ENCODE measurements around the gene NEMP2.

- PRO-cap, 2 experiments: no peak in any of the 2 experiments
Observed at GRCh38 chr2:190211145-190211849, 30.6 kb downstream of the C2orf88 start.

DNA sequence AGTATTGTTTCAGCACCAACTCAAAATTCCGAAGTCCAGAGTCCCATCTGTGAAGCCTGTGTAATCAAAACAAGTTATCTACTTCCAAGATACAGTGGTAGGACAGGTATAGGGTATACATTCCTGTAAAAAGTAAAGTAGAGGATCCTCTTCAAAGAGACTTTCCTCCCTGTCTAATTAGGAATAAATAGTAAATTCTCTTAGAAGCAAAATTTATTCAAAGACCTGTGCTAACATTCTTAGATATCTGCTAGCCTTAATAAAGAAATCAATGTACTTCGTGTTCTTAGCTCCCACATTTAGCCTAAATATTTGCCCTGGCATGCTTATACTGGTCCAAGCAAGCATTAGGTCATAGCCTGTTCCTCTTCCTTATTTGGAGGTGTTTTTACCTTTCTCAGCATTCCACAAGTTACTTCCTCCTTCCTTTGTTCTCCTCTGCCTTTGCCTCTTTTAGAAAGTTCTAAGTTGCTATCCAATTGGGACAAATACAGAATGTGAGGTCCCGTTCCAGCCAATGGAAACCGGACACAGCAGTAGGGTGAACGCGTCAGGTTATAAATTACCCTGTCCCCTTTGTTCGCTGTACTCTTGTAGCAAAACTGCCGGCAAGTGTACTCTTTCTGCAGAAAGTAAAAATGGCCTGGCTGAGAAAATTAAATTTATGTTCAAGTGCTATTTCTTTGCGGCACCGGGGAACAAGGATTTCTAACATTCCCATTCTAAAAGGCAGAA lies 40.0 kb downstream of the HIBCH start:
- PRO-cap, 2 experiments: no peak in any of the 2 experiments

- PRO-cap, 2 experiments: no peak in any of the 2 experiments
Observed at GRCh38 chr2:190406782-190407022, 1.5 kb upstream of the MFSD6 start.

GRCh38 chr2:190413330-190413974 lies 5.3 kb downstream of the MFSD6 start:
- PRO-cap, 2 experiments: no peak in any of the 2 experiments

- PRO-cap, 2 experiments: peak in 2 of 2 experiments; most common plus-strand start chr2:190470074 (in 1); most common minus-strand start chr2:190469934 (in 2)
Observed at GRCh38 chr2:190469601-190470237, 61.6 kb downstream of the MFSD6 start.

DNA sequence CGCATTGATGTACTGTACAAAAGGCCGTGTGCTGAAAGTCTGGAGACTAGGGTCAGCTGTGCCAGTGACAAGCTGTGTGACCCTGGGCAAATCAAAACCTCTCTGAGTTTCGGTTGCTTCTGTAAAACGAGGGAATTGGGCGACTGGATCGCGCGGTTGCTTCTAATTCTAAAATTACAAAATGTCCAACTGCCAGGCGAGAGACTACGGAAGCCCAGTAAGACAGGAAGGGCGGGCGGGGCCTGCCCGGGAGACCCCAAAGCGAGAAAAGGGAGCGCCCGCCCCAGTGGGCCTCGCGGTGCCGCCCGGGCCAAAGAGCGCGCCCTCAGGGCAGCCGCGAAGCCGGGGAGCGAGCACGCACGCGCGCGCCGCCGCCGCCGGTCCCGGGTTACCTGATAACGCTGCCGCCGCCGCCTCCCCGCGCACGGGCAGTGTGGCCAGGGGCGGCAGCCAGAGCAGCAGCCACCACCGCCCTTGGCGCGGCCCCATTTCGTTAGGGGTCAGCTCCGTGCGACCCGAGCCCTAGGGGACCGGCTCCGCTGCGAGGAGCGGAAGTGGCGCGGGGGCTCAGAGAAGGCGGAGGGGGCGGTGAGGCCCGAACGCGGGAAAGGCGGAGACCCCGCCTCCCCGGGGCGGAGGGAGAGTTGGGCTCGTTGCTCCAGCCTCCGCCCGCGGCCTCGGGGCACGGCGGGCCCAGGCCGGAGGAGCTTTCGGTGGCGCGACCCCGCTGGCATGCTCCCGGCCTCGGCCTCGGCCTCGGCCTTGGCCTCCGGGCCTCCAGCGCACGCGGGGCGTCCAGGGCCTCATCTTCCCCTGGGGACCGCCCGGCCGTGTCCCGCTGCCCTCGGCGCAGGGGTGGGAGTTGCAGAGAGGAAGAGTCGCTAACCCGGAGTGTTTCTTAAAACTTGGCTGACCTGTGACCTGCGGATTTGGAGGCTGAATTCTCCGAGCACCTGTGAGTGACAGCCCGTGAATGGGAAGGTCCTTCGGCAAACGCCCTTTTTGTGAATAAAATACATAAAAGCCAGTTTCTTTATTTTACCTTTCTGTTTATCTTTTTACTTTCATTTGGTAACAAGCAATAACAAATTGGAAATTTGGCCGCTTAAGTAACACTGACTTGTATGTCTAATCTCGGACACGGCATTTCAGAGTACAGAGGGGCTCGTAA lies at the start of gene NEMP2:
Gene NEMP2, minus strand, starts transcription at position 556 of the 1,171 bp plus-strand sequence.
- PRO-cap, 2 experiments: peak in 2 of 2 experiments; most common plus-strand start position 431 of the sequence (in 2); most common minus-strand start position 308 of the sequence (in 2)

GRCh38 chr2:190659303-190659851 lies 10.5 kb downstream of the NAB1 start:
- PRO-cap, 2 experiments: no peak in any of the 2 experiments

GRCh38 chr2:190670971-190671652 lies 22.2 kb downstream of the NAB1 start:
- PRO-cap, 2 experiments: no peak in any of the 2 experiments

- PRO-cap, 2 experiments: no peak in any of the 2 experiments
Observed at GRCh38 chr2:190760415-190760777, 111.5 kb downstream of the NAB1 start.

DNA sequence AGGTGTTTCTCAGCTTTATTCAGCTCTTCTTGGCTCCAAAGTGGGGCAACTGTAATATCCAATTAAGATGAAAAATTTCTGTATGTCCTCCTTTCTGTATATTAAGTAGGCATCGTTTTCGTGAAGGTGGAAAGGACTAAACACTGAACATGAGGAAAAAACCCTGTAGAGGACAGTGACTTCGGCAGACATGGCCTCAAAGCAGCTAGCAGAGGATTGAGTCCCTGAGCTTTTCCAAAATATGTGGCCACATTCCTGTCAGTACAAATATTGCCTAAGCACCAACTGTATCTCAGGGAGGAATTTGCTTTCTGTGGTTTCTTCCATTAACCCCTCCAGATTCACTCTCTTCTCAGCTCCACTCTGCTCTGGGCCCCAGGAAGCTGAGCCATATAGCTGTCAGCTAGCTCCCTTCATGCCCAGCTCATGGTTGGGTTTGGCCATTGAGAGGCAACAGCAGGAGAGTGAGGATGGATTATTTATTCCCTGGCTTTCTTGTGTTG lies 67.8 kb upstream of the GLS start:
- PRO-cap, 2 experiments: no peak in any of the 2 experiments

DNA sequence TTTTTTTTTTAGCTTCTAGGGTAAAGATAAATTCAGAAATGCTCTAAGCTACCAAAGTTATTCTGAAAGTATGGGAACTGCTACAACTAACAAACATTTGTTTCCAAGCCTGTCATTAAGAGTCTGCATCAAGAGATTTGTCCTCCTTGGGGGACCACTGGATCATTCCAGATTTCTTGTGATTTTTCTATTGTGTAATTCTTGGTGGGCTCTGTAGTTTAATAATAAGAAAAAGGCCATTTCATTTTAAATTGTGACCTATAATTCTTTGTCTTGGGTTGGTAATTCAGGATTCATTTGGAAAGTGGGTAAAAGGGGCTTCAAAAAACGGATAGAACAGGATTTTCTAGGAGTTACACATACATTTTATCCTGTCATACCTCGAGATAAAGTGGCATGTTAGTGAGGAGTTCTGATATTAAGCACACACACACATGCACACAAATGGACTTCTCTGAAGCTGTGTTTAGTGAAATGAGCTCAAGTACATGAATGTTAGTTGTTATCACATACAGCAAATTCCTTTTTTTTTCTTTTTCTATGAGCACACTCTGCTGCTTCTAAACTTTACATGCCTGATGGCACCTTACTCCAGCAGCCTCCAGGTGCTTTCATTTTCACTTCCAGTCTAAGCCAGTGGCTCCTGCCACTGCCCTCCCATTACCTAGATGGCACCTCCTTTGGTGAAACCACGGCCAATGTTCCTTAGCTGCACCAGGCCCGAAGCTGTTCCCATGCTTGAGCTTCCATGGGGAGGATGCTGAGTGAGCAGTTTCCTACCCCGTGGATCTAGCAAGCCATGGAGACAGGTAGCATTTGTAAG lies 49.9 kb downstream of the STAT1 start:
- PRO-cap, 2 experiments: no peak in any of the 2 experiments

GRCh38 chr2:191012321-191013086 lies 1.5 kb downstream of the STAT1 start:
- PRO-cap, 2 experiments: no peak in any of the 2 experiments

- PRO-cap, 2 experiments: no peak in any of the 2 experiments
Observed at GRCh38 chr2:191013110-191013428, 902 bp downstream of the STAT1 start.

DNA sequence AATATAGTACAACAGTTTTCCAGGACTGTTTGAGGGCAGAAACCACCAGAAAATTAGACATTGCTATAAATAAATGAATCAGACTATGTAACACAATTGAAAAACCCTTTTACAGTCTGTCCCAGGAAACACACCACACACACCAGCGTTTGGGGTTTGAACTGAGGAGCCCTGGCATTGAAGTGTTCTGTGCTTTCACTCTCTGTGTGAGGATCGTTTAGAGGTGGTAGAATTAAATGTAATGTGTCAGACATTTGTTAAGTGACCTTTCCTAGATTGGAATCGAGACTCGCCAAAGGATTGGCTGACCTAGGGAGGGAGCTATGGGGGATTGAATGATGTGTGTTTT lies 1.5 kb downstream of the MYO1B start:
- PRO-cap, 2 experiments: no peak in any of the 2 experiments

DNA sequence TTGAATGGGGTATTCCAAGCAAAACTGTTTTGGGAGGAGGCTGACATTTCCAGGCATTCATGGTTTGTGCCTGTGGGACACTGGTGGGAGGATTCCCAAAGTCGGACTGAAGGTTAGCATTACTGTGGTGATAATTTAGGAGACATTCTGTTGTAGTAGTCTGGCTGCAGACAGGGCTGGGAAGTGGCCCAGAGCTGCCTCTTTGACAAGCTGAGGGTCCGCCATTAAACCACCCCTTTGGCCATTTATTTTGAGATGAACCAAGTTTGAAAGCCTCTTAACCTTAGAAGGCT lies 1.8 kb downstream of the MYO1B start:
- PRO-cap, 2 experiments: no peak in any of the 2 experiments

- PRO-cap, 2 experiments: no peak in any of the 2 experiments
Observed at GRCh38 chr2:191303182-191303682, 58.0 kb downstream of the MYO1B start.

DNA sequence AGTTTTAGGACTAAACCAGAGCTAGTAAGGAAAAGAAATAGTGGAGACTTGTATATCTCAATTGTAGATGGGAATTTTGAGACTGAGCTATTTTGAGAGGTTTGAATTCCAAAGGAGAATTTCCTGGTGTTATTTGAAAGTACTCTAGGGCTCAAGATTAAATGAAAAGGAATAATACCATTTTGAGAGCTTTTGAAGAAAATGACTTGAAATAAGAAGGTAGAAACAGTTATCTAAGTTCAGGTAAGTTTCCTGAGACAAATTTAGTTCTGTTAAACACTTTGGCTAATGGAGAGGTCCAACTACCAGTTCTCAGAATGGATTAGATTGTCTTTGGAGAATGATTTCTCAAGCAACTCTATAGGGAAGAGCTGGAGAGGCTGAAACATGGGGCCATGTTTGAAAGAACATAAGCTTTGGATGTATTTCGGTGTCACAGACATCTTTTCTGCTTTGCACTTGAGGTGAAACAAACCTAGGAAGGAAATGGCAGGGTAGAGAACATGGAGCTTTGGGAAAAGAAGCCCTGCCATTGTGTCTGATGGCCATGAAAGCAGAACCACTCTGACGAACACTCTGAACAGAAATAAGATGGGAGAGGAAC lies 80.1 kb downstream of the MYO1B start:
- PRO-cap, 2 experiments: no peak in any of the 2 experiments

DNA sequence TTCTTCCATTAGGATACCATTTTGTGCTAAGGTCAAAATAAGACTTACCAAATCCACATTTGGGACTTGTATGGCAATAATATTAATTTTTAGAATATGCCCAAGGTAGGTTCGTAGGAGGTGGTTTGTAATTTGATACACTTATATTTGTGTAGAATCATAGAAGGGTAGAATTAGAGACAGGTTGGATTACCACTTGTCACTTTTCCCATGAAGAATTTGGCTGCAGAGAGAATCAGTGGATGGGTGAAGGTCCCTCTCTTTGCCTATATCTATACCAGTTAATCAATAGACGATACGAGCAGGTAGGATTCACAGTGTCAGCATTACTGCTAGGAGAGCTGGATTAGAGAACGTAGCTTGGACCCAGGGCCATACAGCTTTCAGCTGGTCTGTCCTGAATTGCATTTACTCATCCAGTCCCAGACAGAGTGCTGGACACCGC lies 145.4 kb downstream of the MYO1B start:
- PRO-cap, 2 experiments: no peak in any of the 2 experiments

- PRO-cap, 2 experiments: no peak in any of the 2 experiments
Observed at GRCh38 chr2:191462381-191462798, 215.5 kb upstream of the NABP1 start.

GRCh38 chr2:191628843-191629436 lies 49.0 kb upstream of the NABP1 start:
- PRO-cap, 2 experiments: no peak in any of the 2 experiments